Measurements from ENCODE around the gene EXOC6B.

- PRO-cap = no peak
- RAMPAGE, long total RNA, 4 experiments = no peak in any of the 4 experiments
These were observed 32.1 kb downstream of the CYP26B1 start for GRCh38 chr2:72115422-72116187.

- PRO-cap = no peak
- RAMPAGE, long total RNA, 4 experiments = no peak in any of the 4 experiments
These were observed 3.1 kb downstream of the CYP26B1 start for GRCh38 chr2:72144257-72145245.

- PRO-cap = no peak
- RAMPAGE, long total RNA, 4 experiments = no peak in any of the 4 experiments
These were observed 2.3 kb downstream of the CYP26B1 start for GRCh38 chr2:72145246-72145882.

DNA sequence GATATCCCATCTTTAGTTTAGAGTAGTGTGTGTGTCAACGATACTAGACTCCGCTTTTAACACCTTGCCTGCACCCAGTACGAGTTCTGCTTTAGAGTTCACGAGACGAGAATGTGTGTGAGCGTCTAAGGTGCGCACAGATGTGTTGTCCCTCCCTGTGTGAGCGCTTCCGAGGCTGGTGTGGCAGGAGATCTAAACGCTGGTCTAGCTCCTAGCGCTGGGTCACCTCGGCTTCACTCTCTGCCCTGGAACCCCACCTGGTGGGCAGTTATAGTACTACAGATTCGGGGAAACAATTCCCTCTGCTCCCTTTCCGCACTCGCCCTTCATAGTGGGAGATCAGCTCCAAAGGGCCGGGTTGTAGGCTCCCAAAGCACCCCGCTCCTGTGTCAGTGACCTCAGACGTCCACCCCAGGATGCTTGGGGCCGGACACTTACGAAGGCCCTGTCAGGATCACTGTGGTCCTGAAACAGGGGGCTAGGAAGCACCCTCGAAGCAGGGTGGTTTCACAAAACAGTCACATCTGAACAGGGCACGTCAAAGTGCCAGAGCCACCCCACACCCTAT, 2.7 kb upstream of the CYP26B1 start:
- PRO-cap = no peak
- RAMPAGE, long total RNA, 4 experiments = no peak in any of the 4 experiments

DNA sequence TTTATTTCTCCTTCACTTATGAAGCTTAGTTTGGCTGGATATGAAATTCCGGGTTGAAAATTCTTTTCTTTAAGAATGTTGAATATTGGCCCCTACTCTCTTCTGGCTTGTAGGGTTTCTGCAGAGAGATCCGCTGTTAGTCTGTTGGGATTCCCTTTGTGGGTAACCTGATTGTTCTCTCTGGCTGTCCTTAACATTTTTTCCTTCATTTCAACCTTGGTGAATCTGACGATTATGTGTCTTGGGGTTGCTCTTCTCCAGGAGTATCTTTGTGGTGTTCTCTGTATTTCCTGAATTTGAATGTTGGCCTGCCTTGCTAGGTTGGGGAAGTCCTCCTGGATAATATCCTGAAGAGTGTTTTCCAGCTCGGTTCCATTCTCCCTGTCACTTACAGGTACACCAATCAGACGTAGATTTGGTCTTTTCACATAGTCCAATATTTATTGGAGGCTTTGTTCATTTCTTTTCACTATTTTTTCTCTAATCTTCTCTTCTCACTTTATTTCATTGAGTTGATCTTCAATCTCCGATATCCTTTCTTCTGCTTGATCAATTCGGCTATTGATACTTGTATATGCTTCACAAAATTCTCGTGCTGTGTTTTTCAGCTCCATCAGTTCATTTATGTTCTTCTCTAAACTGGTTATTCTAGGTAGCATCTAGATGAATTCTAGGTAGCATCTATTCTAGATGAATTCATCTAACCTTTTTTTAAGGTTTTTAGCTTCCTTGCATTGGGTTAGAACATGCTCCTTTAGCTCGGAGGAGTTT, 151.2 kb upstream of the CYP26B1 start:
- PRO-cap = no peak
- RAMPAGE, long total RNA, 4 experiments = no peak in any of the 4 experiments

- PRO-cap = unidirectional peak, minus-strand start at chr2:72826015
- RAMPAGE, long total RNA, 4 experiments = start-site peak on the minus strand in 4 of 4 experiments, at chr2:72825814-72826030 at its widest, 56 to 1,463 reads per replicate
These were observed at the start of gene EXOC6B for GRCh38 chr2:72824980-72826360. EXOC6B (minus strand) TSS chr2:72826033.

DNA sequence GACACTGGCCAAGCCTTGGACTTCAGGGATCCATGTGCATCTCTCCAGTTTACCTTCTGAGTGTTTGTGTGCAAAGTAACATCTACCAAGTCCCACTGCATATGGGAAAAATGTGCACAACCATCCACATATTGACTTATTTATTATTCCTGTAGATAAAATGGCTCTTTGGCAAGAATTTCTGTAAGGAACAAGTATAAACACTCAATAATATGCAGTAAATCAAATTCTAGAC, 69.2 kb downstream of the SFXN5 start:
- PRO-cap = no peak
- RAMPAGE, long total RNA, 4 experiments = no peak in any of the 4 experiments

GRCh38 chr2:73034664-73035101, 36.8 kb downstream of the SFXN5 start:
- PRO-cap = no peak
- RAMPAGE, long total RNA, 4 experiments = no peak in any of the 4 experiments

- PRO-cap = no peak
- RAMPAGE, long total RNA, 4 experiments = no peak in any of the 4 experiments
These were observed 26.8 kb upstream of the NOTO start for GRCh38 chr2:73175519-73176073.

- PRO-cap = no peak
- RAMPAGE, long total RNA, 4 experiments = start-site peak on the minus strand in 1 of 4 experiments, at chr2:73255338-73255980 at its widest, 13 reads per replicate
These were observed 21.0 kb downstream of the CCT7 start for GRCh38 chr2:73254889-73255693.

DNA sequence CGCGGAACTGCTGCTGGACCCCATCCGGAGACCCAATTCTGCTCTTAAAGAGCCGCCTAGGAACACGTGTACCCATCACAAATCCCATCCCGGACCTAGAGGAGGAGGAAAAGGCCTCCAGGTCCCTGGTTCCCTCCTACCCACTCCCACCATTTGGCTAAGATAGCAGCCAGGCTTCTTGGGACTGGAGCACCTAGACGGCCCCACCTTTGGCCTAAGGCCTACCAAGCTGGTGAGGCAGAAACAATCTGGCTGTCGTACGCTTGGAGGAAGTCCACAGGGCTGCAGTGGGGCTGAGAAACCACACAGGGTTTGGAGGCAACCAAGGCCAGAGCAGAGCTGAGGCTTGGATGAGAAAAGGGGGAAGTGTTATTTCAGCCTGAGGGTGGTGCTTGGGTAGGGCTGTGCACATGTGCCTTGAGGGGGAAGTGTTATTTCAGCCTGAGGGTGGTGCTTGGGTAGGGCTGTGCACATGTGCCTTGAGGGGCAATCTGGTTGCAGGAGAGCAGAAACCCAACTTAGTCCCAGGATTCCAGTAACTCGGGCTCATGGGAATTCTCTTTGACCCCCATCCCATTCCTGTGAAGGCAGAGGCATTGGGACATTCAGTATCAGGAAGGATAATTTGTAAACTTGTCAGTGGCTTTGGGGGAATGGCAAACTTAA, 850 bp upstream of the FBXO41 start:
- PRO-cap = no peak
- RAMPAGE, long total RNA, 4 experiments = no peak in any of the 4 experiments

DNA sequence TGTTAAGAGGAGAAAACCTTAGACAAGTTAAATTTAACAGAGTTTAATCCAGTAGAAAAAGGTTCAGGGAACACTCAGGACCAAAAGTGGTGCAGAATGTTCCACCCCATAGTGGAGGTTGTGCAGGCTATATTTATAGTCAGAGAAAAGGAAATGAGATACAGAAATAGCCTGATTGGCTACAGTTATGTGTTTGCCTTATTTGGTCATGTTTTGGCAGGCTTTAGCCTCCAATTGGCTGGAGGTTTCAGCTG, 4.1 kb downstream of the STAMBP start:
- PRO-cap = no peak
- RAMPAGE, long total RNA, 4 experiments = no peak in any of the 4 experiments

DNA sequence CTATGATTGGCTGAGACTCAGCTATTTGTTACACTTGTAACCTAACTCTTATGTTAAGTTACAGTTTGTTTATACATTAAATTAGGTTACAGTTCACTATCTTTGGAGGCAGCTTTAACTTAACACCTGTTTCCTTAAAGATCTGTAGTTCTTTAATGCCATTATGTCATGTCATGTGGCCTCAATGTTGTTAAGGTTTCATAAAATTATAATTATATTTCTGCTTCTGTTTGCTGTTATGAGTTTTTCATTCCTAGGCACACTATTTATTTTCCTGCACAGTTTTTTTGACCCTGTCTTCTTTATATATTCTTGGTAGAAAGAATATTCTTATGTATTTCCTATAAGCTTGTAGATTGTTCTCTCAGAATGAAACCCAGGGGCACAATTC, 4.4 kb downstream of the STAMBP start:
- PRO-cap = no peak
- RAMPAGE, long total RNA, 4 experiments = no peak in any of the 4 experiments

- PRO-cap = no peak
- RAMPAGE, long total RNA, 4 experiments = no peak in any of the 4 experiments
These were observed 4.4 kb downstream of the ACTG2 start for GRCh38 chr2:73897051-73897730.

DNA sequence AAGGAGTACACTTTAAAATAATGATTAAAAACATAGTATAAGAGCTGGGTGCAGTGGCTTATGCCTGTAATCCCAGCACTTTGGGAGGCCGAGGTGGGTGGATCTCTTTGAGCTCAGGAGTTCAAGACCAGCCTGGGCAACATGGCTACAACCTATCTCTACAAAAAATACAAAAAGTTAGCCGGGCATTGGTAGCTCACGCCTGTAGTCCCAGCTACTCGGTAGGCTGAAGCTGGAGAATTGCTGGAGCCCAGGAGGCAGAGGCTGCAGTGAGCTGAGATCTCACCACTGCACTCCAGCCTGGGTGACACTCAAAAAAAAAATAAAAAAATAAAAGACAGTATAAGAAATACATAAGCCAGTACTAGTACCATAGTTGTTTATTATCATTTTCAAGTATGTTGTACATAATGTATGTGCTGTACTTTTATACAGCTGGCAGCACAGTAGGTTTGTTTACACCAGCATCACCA, 15.5 kb upstream of the DGUOK start:
- PRO-cap = no peak
- RAMPAGE, long total RNA, 4 experiments = no peak in any of the 4 experiments

GRCh38 chr2:73981878-73982520, 2.7 kb upstream of the TET3 start:
- PRO-cap = unidirectional peak, minus-strand start at chr2:73982164
- RAMPAGE, long total RNA, 4 experiments = start-site peak on the minus strand in 3 of 4 experiments, at chr2:73982155-73982225 at its widest, 6 to 42 reads per replicate

GRCh38 chr2:73985354-73985434, 484 bp downstream of the TET3 start:
- PRO-cap = bidirectional peak, plus-strand start at chr2:73985390, minus-strand start at chr2:73985394
- RAMPAGE, long total RNA, 4 experiments = no peak in any of the 4 experiments

- PRO-cap = no peak
- RAMPAGE, long total RNA, 4 experiments = no peak in any of the 4 experiments
These were observed 2.8 kb downstream of the TET3 start for GRCh38 chr2:73987326-73987999.

- PRO-cap = no peak
- RAMPAGE, long total RNA, 4 experiments = start-site peak on the minus strand in 1 of 4 experiments, at chr2:74047241-74047256 at its widest, 7 reads per replicate
These were observed 62.4 kb downstream of the TET3 start for GRCh38 chr2:74047131-74047523.

DNA sequence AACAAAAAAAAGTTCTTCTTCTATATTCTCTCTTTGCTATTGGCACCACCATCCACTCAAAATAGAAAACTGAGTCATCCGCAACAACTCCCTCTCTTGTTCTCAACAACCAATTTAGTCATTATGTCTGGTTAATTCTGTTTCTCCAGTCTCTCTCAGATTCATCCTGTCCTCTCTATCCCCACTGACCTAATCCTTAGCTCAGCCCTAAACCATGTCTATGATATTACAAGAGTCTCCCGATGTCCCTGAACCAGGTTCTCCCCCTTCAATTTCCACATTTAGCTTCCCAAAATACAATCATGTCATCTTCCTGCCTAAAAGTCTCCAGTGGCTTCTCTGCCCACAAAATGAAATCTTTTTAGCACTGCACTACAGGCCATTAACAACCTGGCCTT, 7.4 kb upstream of the DCTN1 start:
- PRO-cap = no peak
- RAMPAGE, long total RNA, 4 experiments = no peak in any of the 4 experiments